Bronchial lymph node (tissue), 1 donor: ENCODE results near the genes UBE2S, ZSCAN5C, EDDM13, ZNF583 and SMIM17.

DNA sequence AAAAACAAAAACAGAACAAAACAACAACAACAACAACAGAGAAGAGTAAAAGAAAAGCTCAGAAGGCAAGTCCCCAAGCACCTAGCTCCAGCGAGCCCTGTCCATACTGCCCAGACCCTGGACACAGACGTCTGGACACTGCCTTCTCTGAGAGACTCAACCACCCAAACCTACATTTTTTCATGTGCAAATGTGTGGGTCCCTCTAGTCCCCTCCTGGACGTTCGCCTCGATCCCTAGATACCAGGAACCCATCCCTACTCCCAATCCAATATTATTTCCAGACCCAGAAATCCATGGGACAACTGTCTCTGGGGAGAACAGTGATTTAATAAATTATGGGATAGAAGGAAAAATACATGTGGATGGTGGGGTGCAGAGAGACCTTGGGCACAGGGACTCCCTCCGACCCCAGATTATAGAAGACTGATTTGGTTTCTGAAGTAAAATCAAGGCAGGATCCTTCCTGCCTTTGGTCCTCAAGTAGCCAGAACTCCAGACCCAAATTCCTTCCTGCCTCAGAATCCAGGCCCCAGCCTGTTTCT is 921 bp upstream of the SYT5 start:
- PRO-cap, result no peak

DNA sequence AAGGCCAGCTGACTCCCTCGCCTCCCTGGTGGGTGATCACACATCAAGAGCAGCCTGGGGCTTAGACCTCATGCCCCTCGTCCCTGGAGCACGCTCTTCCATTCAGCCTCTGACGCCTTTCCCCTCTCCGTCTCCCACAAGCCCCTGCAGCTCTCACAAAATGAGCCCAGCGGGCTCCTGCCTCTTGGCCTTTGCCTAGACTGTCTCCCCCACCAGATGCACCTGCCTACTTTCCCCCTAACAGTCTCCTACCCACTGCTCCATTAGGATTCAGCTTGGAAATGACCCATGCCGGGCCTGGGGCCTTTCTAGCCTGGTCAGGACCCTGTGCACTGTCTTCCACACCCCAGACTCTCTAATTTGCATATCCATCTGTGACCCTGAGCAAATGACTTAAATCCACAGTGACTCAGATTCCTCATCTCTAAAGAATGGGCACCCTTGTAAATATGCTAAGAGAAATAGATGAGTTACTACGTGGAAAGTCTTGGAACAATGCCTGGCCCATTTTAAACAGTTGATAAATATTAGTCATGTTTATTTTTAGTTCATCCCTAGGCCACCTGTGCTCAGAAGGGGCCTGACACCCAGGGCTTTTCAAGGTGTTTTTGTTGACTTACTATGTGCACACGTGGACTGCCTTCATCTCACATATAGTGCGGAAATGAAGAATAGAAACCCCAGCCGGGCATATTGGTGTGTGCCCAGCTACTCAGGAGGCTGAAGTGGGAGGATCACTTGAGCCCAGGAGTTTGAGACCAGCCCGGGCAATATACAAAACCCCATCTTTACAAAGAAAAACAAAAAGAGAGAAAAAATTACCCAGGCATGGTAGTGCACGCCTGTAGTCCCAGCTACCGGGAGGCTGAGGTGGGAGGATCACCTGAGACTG is 739 bp upstream of the PTPRH start:
- PRO-cap, result no peak

- PRO-cap, result no peak
These were observed 5.5 kb downstream of the TMEM150B start for GRCh38 chr19:55319601-55320132.

GRCh38 chr19:55340019-55340264 is 266 bp downstream of the KMT5C start:
- PRO-cap, result no peak

- PRO-cap, result no peak
These were observed 3.5 kb downstream of the RPL28 start for GRCh38 chr19:55388858-55389972.

DNA sequence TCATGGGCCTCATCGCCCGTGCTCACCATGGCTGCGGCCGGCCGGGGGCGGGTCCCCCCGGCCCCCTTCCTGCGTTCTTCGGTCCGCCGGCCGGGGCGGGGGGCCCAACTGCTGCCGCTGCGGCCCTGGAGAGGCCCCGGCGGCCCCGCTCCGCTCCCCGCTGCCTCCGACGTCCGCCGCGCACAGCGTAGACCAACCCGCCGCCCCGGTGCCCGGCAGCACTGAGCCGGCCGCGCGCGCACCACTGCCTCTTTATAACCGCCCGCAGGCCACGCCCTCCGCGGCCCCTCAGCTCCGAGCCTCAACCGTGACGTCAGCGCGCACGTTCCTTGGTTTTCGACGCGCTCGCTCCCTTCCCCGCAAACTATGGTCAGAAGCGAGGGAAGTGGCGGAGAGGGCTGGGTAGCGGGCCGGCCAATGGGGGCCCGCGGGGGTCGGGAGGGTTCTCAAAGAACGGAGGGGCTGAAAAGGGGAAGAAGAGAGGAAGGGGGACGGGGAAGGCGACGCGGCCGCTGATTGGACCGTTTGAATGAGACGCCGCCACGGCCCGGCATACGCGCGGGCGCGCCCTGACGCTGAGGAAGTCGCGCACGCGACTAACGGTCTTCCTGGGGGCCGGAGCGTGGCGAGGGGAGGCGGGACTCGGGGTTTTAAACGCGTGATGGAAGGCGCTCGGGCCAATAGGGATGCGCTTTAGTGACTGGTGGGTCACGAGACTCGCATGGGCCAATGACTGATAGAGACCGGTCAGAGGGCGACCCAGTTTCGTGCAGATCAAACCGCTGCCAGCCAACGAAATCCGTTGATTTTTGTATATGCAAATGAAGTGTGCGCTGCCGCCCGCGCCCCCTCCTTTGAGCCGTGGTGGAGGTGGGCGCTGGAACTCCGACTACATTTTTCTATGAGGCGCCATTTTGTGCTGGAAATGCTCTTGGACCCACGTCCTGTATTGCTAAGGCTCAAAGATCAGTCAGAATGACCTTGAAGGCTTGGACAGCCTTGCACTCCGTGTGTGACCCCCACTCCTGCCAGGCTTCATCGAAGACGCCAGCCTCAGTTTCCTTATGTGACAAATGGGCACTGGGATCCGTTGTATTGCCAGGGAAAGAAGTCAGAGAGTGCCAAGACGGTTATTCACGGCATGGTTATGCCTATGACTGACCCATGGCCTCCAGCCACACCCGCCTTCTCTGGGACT is at the start of gene UBE2S:
UBE2S (minus strand) TSS at position 228 of the 1,198 bp plus-strand sequence.
- PRO-cap, result bidirectional peak, plus-strand start at position 319 of the sequence, minus-strand start at position 228 of the sequence; bidirectional peak, plus-strand start at position 362 of the sequence, minus-strand start at position 353 of the sequence; bidirectional peak, plus-strand start at position 857 of the sequence, minus-strand start at position 624 of the sequence

DNA sequence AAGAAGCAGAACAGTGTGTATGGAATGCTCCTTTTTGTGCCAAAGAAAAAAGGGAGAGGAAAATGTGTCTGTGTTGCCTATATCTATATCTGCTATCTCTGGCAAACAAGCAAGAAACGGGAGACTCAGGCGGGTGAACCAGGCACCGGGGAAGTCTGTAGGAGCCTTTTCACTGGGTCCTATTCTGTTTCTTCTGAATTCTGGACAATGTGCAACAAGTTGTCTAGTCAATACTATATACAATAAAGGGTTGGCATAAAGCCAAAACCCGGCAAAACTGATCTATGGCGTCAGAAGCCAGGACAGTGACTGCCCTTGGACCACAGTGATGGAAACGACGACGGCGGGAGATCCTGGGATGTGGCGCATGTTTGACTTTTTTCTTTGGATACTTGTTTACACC is 1.2 kb downstream of the ISOC2 start:
- PRO-cap, result no peak

DNA sequence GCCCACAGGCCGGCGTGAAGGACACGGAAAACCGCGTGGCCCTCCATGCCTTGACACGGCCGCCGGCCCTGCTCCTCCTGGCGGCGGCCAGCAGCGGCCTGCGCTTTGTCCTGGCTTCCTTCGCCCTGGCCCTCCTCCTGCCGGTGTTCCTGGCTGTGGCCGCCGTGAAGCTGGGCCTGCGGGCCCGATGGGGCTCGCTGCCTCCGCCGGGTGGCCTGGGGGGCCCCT is 1.3 kb downstream of the NAT14 start:
- PRO-cap, result no peak

GRCh38 chr19:55605861-55607074 is 821 bp downstream of the ZNF865 start:
- PRO-cap, result unidirectional peak, minus-strand start at chr19:55606321

DNA sequence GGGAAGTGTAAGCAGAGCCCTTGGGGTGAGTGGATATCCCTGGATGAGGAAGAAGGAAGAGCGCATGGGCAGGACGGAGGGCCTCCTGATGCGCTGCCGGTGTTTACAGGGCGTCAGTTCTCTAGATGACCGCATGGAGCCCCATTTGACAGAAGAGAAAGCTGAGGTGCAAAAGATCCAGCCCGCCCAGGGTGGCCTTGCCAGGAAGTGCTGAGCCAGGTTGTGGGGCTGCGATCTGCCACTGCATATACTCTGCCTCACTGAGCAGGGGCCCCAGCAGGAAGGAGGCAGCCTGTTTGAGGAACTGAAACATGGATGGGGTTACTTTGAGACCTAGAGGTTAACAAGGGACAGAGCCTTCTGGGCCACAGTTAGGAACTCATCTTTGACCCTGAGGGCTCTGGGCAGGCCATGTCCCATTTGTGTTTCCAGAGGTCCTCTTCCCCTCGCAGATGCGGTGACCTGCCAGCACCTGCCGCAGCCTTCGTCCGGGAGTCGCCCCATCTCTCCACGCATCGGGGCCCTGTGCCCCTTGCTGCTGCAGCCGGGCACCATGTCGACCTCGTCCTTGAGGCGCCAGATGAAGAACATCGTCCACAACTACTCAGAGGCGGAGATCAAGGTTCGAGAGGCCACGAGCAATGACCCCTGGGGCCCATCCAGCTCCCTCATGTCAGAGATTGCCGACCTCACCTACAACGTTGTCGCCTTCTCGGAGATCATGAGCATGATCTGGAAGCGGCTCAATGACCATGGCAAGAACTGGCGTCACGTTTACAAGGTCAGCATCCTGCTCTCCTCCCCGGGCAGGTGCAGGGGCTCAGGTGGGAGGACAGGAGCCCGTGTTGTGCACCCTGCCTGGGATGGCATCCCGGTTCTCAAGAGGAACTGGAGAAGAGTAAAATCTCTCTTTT is 3.3 kb downstream of the EPN1 start:
- PRO-cap, result bidirectional peak, plus-strand start at position 151 of the sequence, minus-strand start at position 98 of the sequence; unidirectional peak, minus-strand start at position 254 of the sequence

DNA sequence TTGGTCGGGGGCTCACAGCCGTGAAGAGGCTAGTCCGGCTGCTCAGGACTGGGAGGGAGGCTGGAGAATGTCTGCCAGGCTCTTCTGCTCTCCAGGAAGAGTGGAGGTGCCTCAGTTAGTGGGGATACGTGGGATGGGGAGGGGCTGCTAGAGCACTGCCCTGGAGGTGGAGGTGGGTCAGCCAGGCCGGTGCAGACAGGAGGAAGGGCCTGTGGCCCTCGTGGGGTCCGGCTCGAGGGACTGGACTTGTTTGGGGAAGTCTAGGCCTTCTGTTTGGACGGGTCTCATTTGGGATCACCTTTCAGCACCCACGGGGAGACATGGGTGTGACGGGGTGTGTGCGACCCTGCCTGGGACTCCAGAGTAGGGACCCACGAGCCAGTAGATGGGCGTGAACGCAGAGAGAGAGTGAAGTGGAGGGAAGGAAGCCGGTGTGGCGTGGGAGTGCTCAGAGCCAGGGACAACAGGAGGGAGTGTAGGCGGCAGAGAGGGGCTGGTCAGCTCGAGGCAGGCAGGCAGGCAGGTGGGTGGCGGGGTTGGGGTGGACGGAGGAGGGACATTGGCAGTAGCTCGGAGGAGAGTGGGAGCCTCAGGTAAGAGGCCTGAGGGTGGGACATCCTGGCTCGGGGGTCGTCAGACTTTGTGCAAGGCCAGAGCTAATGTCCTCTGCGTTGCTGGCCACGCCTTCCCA is 11.4 kb downstream of the EPN1 start:
- PRO-cap, result no peak

GRCh38 chr19:55691774-55692352 is 16.8 kb downstream of the EPN1 start:
- PRO-cap, result no peak

DNA sequence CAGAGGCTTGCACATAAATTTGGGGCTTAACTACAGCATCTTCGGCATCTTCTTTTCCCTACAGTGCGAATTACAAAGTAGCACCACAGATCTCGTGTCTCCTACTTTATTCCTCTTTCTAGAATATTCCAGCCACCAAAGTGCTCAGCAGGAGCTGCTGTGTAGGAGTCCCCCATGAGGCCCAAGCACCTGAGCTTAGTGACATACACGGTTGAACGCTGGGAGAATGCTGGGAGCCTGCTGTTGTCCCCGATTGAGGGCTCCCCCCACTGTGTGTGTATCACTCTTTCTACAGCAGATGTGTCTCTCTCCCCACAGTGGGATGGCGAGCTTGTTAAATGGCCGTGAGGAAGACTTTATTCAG is 22.5 kb downstream of the EPN1 start:
- PRO-cap, result no peak

DNA sequence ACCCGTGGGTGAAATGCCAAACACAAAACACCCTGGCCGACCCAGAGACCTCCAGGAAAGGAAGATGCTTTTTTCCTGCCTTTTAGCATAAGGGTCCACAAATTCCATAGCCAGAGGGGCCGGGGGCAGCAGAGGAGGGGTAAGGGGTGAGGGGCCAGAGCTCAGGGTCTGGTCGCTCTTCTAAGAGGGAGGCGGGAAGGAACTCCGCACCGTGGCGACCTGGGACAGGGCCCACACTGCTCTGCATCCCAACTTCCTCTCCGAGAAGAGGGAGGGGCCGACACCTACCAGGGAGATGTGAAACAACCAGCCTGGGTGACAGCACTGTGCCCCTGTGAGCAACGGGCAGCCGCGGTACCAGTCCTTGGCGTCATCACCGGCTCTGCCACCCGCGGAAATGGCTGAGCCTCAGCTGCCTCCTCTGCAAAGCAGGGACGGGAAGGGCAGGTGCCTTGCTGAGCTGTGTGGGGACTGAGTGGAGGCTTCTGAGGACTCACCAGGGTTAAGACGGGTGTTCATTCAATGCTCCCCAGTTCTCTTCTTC is 9.6 kb downstream of the ZNF787 start:
- PRO-cap, result bidirectional peak, plus-strand start at position 426 of the sequence, minus-strand start at position 226 of the sequence

DNA sequence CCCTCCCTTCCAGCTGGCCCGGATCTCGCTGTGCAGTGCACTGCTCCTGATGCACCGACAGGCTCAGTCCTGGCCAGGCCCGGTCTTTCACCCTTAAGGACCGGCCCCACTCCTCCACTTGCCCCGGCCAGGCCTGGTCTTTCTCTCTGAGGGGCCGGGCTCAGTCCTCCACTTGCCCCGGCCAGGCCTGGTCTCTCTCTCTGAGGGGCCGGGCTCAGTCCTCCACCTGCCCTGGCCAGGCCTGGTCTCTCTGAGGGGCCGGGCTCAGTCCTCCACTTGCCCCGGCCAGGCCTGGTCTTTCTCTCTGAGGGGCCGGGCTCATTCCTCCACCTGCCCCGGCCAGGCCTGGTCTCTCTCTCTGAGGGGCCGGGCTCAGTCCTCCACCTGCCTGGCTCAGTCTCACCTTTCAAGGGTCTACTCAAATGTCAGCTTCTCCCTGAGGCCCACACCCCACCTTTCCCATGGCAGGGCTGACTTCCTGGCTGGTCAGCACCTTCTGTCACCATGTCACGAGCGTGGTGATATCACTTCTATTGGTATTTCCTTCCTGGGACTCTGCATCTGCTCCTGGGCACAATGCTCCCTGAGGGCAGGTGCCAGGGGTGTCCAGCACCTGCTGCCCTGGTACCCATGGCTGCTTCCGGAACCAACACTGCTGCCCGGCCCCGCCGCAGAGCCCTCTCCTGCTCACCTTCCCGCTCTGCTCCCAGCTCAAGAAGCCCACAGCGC is 6.8 kb downstream of the ZNF787 start:
- PRO-cap, result no peak

DNA sequence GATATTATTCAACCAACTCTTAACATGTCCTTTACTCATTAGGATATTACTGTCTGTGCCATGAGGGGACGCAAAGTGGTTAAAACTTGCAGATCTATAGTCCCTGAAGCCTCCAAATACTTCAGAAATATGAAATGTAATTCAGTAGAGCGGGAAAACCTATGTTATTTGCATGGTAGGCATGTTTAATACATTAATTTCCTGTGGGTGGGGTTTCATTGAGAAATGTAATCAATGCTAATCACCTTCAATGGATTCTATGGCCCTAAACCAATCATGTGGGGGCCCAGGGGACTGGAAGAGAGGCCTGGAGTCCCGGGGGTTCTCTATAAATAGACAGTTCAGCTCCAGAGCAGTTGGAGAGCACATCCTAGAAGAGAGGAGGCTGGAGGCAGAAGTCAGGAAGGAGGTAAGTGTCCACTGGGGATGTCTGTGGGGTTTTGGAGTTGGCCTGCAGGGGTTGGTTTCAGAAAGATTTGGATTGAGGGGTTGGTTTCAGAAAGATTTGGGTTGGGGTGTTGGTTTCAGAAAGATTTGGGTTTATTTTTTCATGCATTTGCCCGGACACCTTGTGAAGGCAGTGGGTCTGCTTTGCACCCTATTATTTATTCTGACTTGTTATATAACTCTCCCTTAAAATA is at the start of gene ZSCAN5C:
ZSCAN5C (plus strand) TSS at position 360 of the 641 bp plus-strand sequence.
- PRO-cap, result no peak

DNA sequence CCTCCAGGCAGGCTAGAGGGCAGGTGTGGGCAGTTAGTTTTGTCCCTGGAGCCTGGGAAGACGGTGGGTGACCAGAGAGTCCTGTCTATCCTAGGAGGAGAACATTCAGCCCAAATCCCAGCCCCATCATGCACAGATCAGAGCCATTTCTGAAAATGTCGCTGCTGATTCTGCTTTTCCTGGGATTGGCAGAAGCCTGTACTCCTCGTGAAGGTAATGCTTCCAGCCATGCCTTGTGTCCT is at the start of gene EDDM13:
EDDM13 (plus strand) TSS at position 42 of the 242 bp plus-strand sequence.
- PRO-cap, result no peak

DNA sequence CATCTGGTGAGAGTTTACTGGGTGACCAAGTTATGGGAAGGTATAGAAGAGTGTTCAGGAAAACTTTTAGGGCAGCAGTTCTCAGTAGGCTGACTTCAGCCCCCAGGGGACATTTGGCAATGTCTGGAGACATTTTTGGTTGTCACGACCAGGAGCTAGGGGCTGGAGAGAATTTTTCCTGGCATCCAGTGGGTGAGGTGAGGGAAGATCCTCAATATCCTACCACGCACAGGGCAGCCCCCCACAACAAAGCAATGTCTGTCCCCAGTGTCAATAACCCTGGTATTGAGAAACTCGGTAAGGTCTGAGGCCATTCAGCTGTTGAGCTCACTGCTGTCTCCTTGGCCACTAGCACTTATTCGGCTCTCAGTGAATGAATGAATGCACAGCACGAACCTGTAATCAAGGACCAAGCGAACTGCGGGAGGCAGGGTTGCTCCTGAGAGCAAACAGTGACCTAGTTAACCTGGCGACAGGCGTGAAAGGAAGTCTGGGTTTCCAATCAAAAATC is 730 bp downstream of the ZSCAN5A start:
- PRO-cap, result no peak

GRCh38 chr19:56404175-56404723 is at the start of gene ZNF583:
Gene ZNF583, plus strand, starts transcription at chr19:56404332.
- PRO-cap, result bidirectional peak, plus-strand start at chr19:56404332, minus-strand start at chr19:56404264

- PRO-cap, result no peak
These were observed at the start of gene SMIM17 for GRCh38 chr19:56642938-56643357. Gene SMIM17, plus strand, starts transcription at chr19:56643159.